Bronchial epithelial cell (primary cell): ENCODE measurements around a stretch of chr15.

GRCh38 chr15:82046559-82047167 is 845 bp upstream of the MEX3B start:
- RRBS, 2 experiments: under 1 to 2% methylated on average over 10 of the region's 82 CpGs

GRCh38 chr15:82047168-82048241 is 1.7 kb upstream of the MEX3B start:
- RRBS, 2 experiments: under 1 to 2% methylated on average over 31 of the region's 89 CpGs

- RRBS, 2 experiments: no CpG with 5 or more reads among the region's 4 CpGs
Measured at GRCh38 chr15:82354657-82354931, 5.3 kb upstream of the GOLGA6L10 start.

DNA sequence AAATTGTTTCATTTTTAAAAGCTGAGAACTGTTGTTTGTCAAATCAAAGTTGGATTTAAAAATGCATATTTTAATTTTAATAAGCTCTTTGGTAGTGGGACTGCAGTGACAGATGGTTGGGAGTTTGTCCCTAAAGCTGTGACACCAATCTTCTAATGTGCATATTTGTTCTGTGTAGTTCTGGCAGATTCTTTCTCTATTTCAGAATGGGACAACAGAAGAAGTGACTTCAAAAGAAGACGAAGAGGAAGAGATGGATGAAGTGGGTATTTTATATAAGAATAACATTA is 29.2 kb upstream of the GOLGA6L9 start:
- RRBS, 2 experiments: no CpG with 5 or more reads among the region's 1 CpG

DNA sequence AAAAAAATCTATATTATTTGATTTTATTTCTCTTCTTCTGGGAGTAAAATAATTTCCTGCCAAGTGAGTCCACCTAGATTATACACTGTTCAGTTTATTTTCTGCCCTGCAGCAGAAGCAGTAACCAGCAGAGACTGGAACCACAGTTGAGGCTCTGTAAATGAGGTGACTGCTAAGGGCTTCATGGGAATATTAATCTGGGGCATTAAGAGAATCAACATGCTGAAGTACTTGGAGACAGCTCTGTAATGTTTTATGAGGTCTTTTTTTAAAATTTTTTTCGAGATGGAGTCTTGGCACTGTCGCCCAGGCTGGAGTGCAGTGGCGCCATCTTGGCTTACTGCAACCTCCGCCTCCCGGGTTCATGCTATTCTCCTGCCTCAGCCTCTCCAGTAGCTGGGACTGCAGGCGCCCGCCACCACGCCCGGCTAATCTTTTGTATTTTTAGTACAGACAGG is 2.6 kb downstream of the WHAMM start:
- RRBS, 2 experiments: no CpG with 5 or more reads among the region's 9 CpGs

GRCh38 chr15:82823056-82823373 is 13.6 kb downstream of the WHAMM start:
- RRBS, 2 experiments: no CpG with 5 or more reads among the region's 5 CpGs

- RRBS, 2 experiments: no CpG with 5 or more reads among the region's 14 CpGs
Measured at GRCh38 chr15:82942357-82943110, 10.0 kb downstream of the HOMER2 start.

- RRBS, 2 experiments: no CpG with 5 or more reads among the region's 5 CpGs
Measured at GRCh38 chr15:82944861-82945259, 7.7 kb downstream of the HOMER2 start.

GRCh38 chr15:83205739-83206412 is 1.7 kb downstream of the HDGFL3 start:
- RRBS, 2 experiments: no CpG with 5 or more reads among the region's 4 CpGs

DNA sequence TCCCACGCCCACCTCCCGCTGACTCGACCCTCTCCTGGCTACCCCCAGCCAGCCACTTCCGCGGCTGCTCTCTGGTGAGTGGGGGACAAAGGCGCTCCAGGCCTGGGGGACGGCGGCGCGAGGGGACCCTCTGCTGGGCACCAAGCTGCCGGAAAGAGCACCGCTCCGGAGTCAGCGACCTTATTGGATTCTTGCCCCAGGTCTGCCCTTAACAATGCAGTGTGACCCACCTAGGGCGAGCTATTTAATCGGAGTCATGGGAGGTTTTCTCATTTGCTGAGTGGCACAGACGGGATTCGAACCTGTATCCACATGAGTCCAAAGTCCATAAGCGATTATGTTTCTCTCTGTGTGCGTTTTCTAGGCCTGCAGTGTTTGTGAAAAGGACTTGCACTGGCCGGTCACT is 588 bp upstream of the HDGFL3 start:
- RRBS, 2 experiments: no CpG with 5 or more reads among the region's 21 CpGs

DNA sequence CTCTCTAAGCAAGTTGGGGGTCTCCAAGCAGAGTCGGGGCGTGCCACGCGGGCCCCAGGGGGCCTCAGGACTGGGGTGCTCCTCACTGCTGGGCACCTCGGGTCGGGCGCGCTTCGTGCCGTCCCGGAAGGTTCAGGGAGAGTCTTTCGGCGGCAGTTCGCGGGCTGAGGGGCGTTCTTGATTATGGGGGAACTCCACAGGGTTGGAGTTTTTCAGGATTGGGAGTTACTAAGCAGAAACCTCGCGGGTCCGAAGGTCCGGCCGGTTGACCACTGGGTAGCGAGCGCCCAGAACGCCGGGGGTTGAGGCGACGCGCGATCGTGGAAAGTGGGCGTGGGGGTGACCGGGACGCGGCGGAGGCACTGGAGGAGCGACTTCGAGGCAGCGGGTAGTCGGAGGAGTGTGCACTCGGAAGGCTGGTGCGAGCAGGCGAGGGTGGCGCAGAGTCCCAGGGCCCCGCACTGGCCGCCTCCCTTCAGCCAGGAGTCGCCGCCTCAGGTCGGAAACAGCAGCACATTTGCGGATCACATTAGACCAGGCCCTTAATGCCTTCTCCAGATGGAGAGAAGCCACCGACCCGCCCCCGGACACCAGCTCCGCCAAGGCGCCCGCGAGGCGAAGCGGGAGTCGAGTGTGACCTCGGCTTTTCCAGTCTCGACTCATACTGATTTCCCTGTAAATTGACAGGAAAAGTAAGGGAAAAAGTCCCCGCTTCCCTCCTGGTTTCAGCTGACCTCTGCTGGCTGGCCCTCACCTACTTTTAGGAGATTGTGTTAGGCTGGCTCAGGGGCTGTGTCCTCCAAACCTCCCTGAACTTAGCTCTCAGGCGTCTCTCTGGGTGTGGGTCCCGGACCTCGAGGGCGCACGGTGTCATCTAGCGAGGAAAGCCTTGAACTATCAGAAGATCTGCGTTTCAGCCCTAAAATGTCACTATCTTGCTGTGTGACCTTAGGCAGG is 718 bp downstream of the ADAMTSL3 start:
- RRBS, 2 experiments: 2 to 4% methylated on average over 8 of the region's 69 CpGs

GRCh38 chr15:84600217-84600686 is 557 bp upstream of the ZSCAN2 start:
- RRBS, 2 experiments: 1 to 2% methylated on average over 8 of the region's 20 CpGs

GRCh38 chr15:84660166-84660718 is 2.2 kb upstream of the NMB start:
- RRBS, 2 experiments: no CpG with 5 or more reads among the region's 1 CpG

DNA sequence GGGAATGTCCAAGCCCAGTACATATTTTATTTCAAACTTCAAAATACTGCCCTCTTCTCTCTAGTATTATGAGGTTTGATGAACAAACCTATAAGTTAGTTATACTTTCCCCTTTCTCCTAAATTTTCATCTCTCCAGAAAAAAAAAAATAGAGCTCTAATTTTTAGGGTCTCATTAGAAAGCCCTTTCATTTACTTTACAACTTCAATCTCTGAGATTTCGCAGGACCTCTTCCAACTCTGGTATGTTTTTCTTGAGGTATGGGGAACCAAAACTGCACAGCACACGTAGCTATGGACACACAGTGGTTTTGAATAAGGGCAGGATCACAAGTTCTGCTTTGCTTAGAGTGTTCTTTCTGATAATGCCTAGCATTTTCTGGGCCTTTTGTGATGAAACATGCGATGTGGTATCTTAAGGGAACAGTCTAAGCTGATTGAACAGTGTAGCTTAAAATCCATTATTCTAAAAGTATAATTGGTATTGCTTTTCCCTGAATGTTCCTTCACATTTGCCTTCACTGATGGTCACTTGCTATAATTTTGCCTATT is 25.3 kb downstream of the ZNF592 start:
- RRBS, 2 experiments: no CpG with 5 or more reads among the region's 3 CpGs

- RRBS, 2 experiments: 18 to 19% methylated on average over 17 of the region's 23 CpGs
Measured at GRCh38 chr15:84817477-84817703, 234 bp downstream of the ALPK3 start.

GRCh38 chr15:84914757-84915627 is 30.5 kb downstream of the SLC28A1 start:
- RRBS, 2 experiments: no CpG with 5 or more reads among the region's 12 CpGs

DNA sequence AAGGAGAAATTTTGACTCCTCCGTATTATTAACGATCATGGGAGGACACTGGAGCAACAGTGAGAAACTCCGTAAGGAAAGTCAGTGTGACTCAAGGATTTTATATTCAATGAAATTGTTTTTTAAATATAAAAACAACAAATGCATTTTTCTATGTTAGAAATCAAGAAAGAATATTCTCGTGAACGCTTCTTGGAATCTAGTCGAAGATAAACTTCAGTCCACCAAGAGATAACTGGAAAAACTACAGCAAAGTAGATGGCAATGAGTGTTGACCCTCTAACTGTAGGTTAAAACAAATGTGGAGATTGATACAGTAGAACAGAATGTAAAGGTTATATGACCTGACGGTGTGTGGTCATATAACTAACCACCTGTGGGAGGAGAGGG is 52.5 kb downstream of the PDE8A start:
- RRBS, 2 experiments: no CpG with 5 or more reads among the region's 7 CpGs

DNA sequence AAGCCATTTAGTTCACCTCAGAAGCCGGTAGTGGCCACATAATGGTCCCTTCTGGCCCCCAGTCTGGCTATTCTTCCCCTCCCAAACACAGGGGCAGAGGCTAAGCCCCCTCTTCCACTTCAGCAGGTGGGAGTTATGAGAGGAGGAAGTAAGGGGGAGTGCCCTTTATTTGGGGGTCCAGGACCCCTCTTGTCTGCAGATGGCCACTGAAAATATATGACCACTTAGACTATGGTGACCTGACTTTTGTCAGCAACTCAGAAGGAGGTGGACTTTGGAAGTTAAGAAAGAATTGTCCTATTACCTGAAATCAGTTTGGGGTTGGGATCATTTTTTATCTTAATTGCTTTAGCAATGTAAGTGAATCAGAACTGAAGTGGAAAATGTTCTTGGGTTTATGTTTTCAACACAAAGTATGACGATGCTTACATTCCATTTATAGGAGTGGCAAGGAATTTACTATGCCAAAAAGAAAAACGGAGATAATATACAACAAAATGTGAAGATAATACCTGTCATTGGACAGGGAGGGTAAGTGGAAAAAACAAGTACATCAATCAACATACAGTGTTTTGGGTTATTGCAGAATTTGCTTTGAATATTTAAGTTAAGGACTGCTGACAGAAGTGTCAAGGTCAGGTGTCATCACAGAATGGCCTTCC is 116.0 kb downstream of the PDE8A start:
- RRBS, 2 experiments: no CpG with 5 or more reads among the region's 3 CpGs

DNA sequence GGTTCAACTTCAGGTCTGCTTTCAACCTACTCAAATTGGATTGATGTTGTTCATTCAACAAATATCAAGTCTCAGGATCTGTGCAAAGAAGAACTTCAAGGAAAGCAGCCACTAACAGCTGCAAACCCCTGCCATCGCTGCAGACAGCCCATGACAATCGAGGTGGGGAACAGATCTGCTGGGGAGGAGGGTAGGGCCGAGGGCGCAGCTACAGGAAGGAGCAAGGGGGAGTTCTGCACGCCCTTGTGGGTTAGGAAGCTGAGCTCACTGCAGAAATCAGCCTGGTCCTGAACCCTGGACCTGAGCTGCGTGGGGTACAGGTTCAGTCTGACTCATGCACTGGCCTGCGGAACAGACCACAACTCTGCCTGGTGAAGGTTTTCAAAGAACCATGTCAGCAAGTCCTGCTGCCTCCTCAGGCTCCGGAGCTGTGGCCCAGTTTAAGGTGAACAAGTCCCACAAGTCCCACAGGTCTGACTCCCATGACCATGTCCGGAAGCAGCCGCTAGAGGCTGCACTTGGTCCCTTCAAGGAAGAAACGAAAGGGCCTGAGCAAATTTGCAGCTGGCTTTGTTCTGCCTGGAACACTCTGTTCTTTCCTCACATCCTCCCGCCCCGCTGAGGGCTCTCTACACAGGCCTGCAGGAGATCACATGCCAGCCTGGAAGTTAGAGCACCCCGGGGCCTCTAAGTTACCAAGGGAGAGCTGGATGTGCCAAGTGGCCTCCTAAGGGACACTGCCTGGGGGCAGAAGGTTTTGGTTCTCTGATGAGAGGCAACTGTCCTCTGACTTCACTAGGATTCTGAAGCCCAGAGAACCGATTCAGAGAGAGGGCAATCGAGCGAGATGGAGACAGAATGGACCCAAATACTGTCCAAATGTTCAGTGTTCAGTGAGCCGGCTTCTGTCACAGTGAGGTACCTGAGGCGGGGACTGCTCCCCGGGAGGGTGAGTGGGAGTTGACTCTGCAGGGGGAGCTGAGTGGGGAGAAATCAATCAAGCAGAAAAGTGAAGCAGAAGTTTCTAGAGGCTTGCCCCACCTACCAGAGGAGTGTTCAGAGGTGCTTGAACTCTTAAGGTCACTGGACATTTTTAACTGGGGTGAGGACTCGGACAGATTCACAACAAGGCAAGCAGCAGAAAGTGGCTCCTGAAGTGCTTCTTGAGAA is 49.2 kb upstream of the AKAP13 start:
- RRBS, 2 experiments: 5 to 45% methylated on average over 2 to 5 of the region's 21 CpGs